IMR-90 (cell line): ENCODE measurements around the gene CDKN1C.

DNA sequence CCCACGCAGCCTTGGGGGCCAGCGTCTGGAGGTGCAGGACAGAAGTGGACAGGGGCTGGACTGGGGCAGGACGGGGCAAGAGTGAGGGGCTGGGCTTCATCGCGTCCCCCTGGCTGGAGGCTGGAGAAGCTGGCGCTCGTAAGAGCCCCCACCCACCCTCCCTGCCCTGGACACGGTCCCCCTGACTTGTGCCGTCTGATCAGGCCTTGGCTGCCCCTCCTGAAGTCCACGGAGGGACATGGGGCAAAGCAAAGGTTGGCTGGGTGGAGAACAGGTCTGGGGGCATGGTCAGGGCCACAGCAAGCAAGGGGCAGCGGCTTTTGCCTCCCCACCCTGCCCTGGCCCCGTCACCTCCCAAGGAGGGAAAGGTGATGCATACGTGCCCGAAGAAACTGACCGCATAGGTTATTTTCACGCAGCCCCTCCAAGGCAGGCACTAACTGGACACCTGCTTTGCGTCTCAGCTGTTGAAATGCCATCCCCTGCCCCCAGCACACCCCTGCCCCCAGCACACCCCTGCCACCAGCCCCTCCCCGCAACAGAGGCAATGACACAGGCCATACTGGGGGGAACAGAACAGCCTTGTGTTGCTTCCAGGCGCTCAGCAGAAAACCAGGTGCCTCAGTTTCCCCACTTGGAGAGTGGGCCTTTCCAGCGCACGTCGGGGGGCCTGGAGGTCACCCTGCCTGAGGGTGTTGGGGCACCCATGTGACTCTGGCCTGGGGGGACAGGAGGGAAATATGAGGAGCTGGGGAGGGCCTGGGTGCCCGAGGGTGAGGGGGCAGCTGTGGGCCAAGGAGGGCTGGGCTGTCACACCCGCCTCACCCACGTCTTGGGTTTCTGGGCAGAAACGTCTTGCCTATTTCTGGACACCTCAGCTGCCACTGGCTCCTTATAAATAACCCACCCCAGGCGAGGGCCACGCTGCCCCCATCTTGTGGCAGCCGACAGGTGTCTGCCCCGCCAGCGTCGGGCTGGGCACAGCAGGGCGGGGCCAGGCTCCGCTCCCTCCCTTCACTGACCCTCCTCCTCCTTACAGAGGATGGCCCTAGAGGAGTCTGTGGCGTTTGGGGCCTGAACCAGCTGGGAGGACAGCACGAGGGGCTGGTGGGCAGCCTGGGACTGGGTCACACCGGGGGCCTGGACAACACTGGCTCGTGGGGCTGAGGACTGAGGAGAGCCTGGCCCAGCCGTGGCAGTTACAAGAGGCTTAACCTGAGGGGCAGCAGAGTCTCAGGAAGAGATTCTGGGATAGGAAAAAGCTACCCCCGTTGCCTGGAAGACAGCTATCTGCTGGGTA lies 1.3 kb downstream of the TNNT3 start:
- RRBS, result no CpG with 5 or more reads among the region's 40 CpGs
CAGE:
- cytosol, long polyA plus RNA, result no peak
- long polyA plus RNA, result no peak
- nucleus, long polyA plus RNA, result no peak

GRCh38 chr11:1921623-1922070 lies 2.1 kb downstream of the TNNT3 start:
- RRBS, result 73% methylated on average over 2 of the region's 13 CpGs
CAGE:
- cytosol, long polyA plus RNA, result no peak
- long polyA plus RNA, result no peak
- nucleus, long polyA plus RNA, result no peak

- RRBS, result no CpG with 5 or more reads among the region's 12 CpGs
CAGE:
- cytosol, long polyA plus RNA, result no peak
- long polyA plus RNA, result no peak
- nucleus, long polyA plus RNA, result no peak
These were observed 10.5 kb downstream of the TNNT3 start for GRCh38 chr11:1930007-1930448.

DNA sequence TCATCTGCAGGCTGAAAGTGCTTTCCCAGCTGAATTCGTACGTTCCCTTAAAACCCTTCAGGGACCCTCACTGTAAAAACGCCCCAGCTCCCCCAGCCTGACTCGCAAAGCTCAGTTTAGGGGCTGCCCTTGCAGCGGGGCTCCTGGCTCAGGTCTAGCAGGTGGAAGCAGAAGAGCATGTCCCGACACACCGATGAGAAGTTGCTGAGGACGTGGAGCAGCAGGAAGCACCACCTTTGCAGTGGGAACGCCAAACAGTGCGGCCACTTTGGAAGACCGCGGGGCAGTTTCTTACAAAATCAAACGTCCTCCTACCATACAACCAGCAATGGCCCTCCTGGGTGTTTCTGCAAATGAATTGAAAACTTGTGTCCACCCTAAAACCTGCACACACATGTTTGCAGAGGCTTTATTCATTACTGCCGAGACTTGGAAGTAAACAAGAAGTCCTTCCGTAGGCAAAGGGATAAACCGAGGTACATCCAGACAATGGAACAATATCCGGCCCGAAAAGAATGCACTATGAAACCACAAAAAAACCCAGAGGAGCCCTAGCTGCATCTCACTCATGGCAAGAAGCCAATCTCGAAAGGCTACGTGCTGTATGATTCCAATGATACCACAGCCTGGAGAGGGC lies 3.4 kb upstream of the MRPL23 start:
- RRBS, result no CpG with 5 or more reads among the region's 20 CpGs
CAGE:
- cytosol, long polyA plus RNA, result no peak
- long polyA plus RNA, result no peak
- nucleus, long polyA plus RNA, result no peak

DNA sequence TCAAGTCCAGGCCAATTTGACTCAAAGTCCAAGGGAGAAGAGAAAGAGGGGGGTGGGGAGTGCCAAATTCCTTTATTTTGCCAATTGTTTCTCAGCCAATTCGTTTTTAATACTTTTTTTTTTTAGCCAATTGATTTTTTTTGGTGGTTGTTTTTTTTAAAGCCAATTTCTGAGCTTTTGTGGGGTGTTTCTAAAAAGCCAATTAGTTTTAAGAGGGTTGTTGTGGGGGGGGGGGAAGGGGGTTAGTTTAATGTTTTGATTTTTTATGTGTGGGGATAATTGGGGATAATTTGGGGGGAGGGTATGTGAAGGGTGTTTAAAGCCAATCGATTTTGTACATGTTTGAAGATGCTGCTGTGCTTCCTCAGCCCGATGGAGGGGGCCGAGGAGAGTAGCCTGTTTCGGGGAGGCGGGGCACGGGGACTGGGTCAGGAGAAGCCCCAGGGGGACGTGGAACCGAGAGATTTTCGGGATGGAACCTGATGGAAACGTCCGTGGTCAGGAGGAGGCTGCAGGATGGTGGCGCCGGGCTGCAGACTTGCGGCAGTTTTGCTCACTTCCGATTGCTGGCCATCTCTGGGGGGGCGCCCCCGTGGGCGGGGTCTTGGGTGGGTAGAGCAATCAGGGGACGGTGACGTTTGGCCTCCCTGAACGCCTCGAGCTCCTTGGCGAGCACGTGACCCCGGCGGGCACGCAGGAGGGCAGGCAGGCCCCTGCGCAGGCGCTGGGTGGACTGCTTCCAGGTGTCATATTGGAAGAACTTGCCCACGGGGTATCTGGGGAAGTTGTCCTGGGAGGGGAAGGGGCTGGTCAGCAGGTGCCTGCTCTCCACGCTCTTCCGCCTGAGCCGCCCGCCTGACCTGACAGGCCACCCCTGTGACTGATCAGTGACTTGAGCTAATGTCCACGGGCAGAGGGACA lies 6.5 kb downstream of the IGF2 start:
- RRBS, result no CpG with 5 or more reads among the region's 36 CpGs
CAGE:
- cytosol, long polyA plus RNA, result start-site peak on the minus strand centred at position 409 of the sequence, 79 bp wide, 22 and 26 reads in 2 replicates
- long polyA plus RNA, result no peak
- nucleus, long polyA plus RNA, result no peak

DNA sequence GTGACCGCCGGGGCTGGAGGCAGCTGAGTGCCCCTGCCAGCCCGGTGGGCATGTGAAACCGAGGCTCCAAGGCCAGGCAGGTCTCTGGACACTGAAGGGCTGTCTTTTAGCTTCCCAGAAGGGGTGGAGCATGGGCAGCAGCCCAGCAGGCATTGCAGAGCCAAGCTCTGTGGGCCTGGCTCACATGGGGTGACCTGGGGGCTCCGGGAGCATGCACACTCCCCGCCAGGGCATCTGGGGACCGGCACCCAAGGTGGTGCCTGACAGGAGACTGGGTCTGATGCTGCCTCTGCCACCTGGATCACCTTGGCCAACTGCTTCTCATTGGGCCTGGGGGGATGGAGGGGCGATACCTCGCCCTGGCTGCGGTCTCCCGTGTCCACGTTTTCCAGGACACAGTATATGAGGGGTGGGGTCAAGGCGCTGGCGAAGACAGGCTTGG lies 3.6 kb downstream of the INS start:
- RRBS, result no CpG with 5 or more reads among the region's 14 CpGs
CAGE:
- cytosol, long polyA plus RNA, result no peak
- long polyA plus RNA, result no peak
- nucleus, long polyA plus RNA, result no peak

- RRBS, result no CpG with 5 or more reads among the region's 23 CpGs
CAGE:
- cytosol, long polyA plus RNA, result no peak
- long polyA plus RNA, result no peak
- nucleus, long polyA plus RNA, result no peak
These were observed 41.6 kb upstream of the TH start for GRCh38 chr11:2212887-2213913.

- RRBS, result 49% methylated on average over 3 of the region's 24 CpGs
CAGE:
- cytosol, long polyA plus RNA, result no peak
- long polyA plus RNA, result no peak
- nucleus, long polyA plus RNA, result no peak
These were observed 42.8 kb upstream of the TH start for GRCh38 chr11:2214319-2214942.

DNA sequence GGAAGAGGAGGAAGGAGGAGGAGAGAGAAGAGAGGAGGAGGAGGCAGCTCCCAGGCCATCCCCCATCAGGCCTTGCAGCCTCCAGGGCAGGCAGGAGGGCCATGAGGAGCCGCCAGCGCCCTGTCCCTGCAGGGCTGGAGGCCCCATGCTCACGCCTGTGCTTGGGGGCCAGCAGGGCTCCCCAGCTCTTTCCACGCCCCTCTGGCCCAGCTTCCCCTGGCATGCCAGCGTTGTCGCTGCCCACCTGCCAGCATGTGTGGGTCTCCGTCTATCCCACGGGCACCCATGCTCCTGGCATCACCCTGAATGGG lies 5.2 kb downstream of the TSPAN32 start:
- RRBS, result no CpG with 5 or more reads among the region's 8 CpGs
CAGE:
- cytosol, long polyA plus RNA, result no peak
- long polyA plus RNA, result no peak
- nucleus, long polyA plus RNA, result no peak

GRCh38 chr11:2375084-2375944 lies 1.8 kb upstream of the CD81 start:
- RRBS, result no CpG with 5 or more reads among the region's 10 CpGs
CAGE:
- cytosol, long polyA plus RNA, result no peak
- long polyA plus RNA, result no peak
- nucleus, long polyA plus RNA, result no peak

- RRBS, result no CpG with 5 or more reads among the region's 1 CpG
CAGE:
- cytosol, long polyA plus RNA, result no peak
- long polyA plus RNA, result no peak
- nucleus, long polyA plus RNA, result no peak
These were observed 200.0 kb downstream of the KCNQ1 start for GRCh38 chr11:2644735-2645296.

DNA sequence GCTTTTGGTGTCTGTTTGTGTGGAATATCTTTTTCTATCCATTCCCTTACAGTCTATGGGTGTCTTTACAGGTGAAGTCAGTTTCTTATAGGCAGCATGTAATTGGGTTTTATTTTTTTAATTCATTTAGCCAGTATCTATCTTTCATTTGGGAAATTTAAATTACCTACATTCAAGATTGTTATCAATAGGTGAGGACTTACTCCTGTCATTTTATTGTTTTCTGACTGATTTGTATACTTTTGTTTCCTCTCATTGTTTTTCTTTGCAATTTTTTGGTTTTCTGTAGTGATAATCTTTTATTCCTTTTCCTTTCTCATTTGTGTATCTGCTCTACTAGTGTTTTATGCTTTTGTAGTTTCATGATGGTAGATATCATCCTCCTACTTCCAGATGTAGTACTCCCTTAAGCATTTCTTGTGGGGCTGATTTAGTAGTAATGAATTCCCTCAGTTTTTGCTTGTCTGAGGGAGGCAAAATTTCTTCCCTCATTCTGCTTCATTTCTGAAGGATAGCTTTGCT lies 204.3 kb downstream of the KCNQ1 start:
CAGE:
- cytosol, long polyA plus RNA, result no peak
- long polyA plus RNA, result no peak
- nucleus, long polyA plus RNA, result start-site peak on the minus strand centred at position 348 of the sequence, 432 bp wide, 57 and 23 reads in 2 replicates

DNA sequence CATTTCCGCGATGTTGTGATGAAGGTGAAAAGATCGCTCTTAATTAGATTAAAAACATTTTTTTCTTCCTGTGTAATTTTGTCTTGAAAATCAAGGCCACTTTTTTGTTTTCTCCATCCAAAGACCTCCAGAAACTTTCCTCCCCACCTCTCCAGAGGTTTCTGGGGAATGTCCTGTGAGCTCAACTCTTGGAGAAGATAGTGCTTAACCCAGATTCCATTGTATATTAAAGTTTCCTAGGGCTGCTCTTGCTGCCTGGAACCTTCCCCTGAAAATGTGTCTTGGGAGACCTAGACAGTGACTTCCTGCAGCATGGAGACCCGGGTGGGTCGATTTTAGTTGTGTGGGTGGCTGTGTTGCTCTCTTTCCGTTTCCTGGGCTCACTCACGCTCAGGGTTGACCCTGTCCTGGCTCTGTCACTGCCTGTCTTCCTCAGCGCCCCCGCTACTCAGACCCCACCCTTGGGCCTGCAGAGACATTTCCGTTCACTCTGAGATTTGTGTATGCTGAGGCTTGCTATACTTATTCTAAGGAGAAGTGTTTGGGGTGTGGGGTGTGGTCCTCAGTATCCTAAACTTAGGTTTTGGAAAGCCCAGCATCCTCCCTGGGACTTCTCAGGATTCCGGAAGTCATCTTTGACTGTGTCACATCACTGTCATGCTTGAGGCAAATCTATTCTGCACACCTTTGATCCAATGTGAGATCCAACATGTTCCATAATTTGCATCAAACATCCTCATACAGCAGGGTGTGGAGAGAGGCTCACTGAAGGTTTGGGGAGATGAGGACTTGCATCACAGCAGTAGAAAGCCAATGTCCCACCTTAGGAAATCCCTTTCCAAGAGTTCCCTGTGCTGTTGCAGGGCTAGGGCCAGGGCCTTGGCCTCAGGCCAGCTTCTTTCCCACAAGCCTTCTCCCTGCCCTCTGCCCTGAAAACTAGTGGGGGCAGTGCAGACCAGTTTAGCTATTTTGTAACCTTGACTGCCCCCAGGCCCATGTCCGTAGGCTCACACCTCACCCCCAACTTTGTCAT lies 207.8 kb downstream of the KCNQ1 start:
- RRBS, result no CpG with 5 or more reads among the region's 12 CpGs
CAGE:
- cytosol, long polyA plus RNA, result no peak
- long polyA plus RNA, result no peak
- nucleus, long polyA plus RNA, result no peak

- RRBS, result no CpG with 5 or more reads among the region's 3 CpGs
CAGE:
- cytosol, long polyA plus RNA, result no peak
- long polyA plus RNA, result no peak
- nucleus, long polyA plus RNA, result no peak
These were observed 218.3 kb downstream of the KCNQ1 start for GRCh38 chr11:2662945-2663684.

GRCh38 chr11:2692398-2693178 lies 193.0 kb downstream of the CDKN1C start:
- RRBS, result no CpG with 5 or more reads among the region's 3 CpGs
CAGE:
- cytosol, long polyA plus RNA, result no peak
- long polyA plus RNA, result no peak
- nucleus, long polyA plus RNA, result no peak

- RRBS, result 50% methylated on average over 3 of the region's 17 CpGs
CAGE:
- cytosol, long polyA plus RNA, result no peak
- long polyA plus RNA, result no peak
- nucleus, long polyA plus RNA, result no peak
These were observed 156.8 kb downstream of the CDKN1C start for GRCh38 chr11:2728713-2729288.

GRCh38 chr11:2737704-2738364 lies 147.7 kb downstream of the CDKN1C start:
- RRBS, result 42% methylated on average over 1 of the region's 13 CpGs
CAGE:
- cytosol, long polyA plus RNA, result no peak
- long polyA plus RNA, result no peak
- nucleus, long polyA plus RNA, result no peak

GRCh38 chr11:2793841-2794705 lies 91.5 kb downstream of the CDKN1C start:
- RRBS, result no CpG with 5 or more reads among the region's 20 CpGs
CAGE:
- cytosol, long polyA plus RNA, result no peak
- long polyA plus RNA, result no peak
- nucleus, long polyA plus RNA, result no peak

GRCh38 chr11:2883065-2883407 lies 2.5 kb downstream of the CDKN1C start:
- RRBS, result no CpG with 5 or more reads among the region's 10 CpGs
CAGE:
- cytosol, long polyA plus RNA, result no peak
- long polyA plus RNA, result no peak
- nucleus, long polyA plus RNA, result no peak

DNA sequence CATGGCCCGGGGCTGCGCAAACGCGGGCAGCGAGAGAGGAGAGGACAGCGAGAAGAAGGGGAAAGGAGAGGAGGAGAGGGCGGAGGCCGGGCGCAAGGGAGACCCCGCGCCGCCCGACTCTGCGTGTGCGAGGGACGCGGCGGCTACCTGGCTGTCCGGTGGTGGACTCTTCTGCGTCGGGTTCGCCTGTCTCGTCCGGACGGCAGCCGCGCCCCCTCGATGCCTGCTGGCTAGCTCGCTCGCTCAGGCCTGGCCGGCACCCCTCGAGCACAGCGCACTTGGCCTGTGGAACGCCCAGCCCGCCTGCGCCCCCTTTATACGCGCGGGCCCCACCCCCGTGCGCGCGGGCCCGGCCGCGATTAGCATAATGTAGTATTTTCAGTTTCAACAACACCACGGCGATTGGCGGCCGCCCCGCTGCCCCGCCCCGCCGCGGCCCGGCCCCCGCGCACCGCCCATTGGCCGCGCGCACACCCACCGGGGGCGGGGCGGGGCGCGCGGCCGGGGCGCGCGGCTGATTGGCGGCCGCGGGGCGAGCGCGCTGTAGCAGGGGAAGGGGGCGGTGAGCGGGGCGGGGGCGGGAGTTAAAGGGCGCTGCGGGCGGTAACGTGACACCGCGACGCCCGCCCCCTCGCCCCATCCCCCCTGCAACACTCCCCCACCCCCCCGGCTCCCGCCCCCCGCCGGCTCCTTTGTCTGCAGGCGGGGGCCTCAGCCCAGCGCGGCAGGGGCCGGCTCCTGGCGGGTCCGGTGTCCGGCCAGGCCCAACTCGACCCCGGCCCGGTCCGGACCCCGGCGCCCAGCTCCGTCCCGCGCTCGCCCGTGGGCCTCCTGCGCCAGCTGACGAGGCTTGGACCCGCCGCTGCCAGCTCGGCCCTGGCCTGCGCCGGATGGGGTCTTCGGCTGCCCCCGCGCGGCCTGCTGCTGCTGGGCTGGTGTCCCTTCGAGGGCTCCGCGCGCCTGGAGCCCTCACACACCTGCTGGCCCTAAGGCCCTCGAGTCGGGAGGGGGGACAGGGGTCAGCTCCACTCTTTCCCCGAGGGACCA lies at the start of gene CDKN1C:
Gene CDKN1C (minus strand): TSS at position 289 of the 1,047 bp plus-strand sequence.
- RRBS, result 3% methylated on average over 69 of the region's 131 CpGs
CAGE:
- cytosol, long polyA plus RNA, result start-site peak on the minus strand centred at position 288 of the sequence, 9 bp wide, 222 and 236 reads in 2 replicates
- long polyA plus RNA, result start-site peak on the minus strand centred at position 333 of the sequence, 95 bp wide, 175 and 179 reads in 2 replicates
- nucleus, long polyA plus RNA, result start-site peak on the minus strand centred at position 288 of the sequence, 9 bp wide, 172 and 251 reads in 2 replicates